Colic lymph node (tissue), 1 donor: Measurements from ENCODE around the genes LPCAT2, AMFR, OGFOD1 and MT3.

DNA sequence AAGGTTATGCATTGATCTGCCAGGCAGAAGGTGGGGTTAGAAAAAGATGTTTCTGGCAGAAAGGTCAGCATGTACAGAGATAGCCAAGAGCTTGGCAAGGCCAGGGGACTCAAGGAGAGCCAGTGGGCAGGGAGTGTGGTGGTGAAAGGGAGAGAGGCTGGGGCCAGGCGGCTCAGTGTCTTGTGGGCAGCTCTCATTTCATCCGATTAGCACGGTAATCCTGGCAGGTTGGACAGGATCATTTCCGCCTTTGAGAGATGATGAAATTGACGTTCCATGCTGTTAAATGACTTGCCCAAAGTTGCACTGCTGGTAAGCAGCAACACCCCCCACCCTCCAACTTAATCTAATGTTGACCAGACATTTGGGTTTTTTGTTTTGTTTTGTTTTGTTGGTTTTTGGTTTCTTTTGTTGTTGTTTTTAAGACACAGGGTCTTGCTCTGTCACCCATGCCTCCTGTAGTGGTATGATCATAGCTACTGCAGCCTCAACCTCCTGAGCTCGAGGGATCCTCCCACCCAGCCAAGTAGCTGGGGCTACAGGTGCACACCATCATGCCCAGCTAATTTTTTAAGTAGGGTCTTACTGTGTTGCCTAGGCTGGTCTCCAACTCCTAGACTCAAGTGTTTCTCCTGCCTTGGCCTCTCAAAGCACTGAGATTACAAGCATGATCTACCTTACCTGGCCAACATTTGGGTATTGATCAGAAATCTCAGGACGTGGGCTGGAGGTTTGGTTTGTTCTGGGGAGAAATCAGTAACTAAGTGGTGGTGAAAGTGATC is 3.9 kb downstream of the CHD9 start:
- PRO-cap: no peak

DNA sequence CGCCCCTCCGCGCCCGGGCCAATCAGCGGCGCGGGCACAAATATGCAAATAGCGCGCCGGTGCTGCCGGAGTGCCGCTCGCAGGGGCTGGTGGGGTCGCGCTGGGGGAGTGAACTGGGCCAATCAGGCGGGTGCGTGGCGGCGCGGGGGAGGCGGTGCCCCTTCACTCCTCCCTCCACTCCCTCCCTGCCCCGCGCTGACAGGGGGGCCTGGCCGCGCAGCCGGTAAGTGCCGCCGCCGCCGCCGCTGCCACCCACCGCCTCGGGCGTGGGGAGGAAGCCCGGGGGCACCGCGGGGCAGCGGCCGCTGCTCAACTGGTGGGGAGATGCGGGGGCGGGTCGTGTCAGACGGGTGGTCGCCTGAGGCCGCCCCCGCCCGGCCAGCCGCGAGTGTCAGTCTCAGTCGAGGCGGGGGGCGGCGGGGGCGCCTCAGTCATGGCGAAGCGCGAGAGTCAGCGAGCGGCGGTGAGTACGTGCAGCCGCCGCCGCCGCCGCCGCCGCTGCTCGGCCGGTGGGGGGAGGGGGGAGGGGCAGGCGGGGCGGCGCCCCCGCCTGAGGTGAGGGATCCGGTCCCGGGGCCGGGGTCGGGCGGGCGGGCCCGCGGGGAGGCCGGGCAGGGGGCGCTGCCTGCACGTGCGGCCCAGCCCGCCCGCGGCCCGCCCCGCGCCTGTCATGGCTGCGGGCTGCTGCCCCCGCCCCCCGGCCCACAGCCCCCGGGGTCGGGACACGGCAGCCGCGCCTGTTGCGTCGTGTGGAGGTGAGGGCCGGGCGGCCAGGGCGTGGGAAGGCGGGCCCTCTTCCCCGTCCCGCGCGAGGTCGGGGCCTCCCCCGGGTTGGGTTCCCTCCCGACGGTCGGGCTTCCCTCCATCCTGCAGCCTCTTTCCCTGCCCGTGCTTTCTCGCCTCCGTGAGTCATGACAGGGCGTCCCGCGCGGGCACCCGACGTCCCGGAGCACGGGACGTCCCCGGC is 76.3 kb downstream of the CHD9 start:
- PRO-cap: bidirectional peak, plus-strand start at position 201 of the sequence, minus-strand start outside the sequence; unidirectional peak, plus-strand start at position 758 of the sequence; unidirectional peak, minus-strand start at position 890 of the sequence

DNA sequence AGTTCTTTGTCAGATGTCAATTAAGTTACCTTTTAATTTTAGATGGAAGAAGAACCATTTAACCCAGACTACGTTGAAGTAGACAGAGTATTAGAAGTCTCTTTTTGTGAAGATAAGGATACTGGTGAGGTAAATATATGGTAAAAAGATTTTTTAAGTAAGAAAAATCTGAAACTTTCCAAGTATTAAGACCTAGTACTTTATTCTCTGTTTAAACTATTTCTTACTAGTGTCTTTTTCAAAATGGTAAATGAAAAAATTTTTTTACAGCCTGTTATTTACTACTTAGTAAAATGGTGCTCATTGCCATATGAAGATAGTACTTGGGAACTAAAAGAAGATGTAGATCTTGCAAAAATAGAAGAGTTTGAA is 176.6 kb downstream of the CHD9 start:
- PRO-cap: no peak

- PRO-cap: no peak
These were observed 72.0 kb downstream of the FTO start for GRCh38 chr16:53775724-53776633.

- PRO-cap: no peak
These were observed 88.9 kb downstream of the FTO start for GRCh38 chr16:53792798-53793228.

- PRO-cap: no peak
These were observed 160.8 kb downstream of the IRX3 start for GRCh38 chr16:54125684-54126203.

- PRO-cap: no peak
These were observed 4.2 kb downstream of the IRX3 start for GRCh38 chr16:54282064-54283027.

DNA sequence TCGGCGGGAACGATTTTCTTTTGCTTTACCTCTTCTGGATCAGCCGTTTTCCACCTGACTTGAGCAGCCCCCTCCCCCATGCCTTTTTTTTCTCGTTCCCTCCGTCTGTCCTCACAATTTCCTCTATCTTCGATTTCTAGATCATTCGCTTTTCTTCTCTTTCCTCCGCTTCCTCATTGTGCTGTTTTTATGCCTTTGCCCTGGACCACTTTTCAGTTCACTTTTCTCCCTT is 4.0 kb upstream of the IRX3 start:
- PRO-cap: unidirectional peak, plus-strand start at position 83 of the sequence

- PRO-cap: no peak
These were observed 3.4 kb upstream of the IRX5 start for GRCh38 chr16:54927142-54927737.

GRCh38 chr16:55324272-55325098 is 482 bp downstream of the IRX6 start:
- PRO-cap: no peak

- PRO-cap: no peak
These were observed 7.1 kb downstream of the IRX6 start for GRCh38 chr16:55331047-55331504.

GRCh38 chr16:55370847-55371493 is 47.0 kb downstream of the IRX6 start:
- PRO-cap: no peak

DNA sequence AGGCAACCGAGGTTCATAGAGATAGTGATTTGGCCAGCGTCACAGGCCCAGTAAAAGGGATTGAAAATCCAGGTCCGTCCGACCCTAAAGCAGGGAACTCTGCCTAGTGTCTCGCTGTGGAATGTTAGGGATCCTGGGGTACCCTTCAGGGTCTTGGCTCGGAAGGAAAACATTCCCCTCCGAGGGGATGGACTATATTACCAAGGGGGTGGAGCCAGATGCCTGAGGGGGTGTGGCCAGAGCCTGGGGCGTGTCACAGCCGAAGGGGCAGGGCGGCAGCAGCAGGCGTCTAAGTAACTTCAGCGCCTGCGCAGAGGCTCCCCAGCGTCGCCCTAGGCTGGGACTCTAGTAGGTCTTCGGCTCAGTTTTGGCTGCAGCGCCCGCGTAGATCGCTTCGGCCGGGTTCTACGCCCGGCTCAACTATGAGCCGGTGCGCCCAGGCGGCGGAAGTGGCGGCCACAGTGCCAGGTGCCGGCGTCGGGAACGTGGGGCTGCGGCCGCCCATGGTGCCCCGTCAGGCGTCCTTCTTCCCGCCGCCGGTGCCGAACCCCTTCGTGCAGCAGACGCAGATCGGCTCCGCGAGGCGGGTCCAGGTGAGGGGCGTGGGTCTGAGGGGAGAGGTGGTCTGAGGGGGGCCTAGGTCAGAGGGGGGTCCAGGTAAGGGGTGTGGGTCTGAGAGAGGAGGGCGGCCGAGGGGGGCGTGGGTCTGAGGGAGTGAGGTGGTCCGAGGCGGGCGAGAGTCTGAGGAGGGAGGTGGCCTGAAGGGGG is at the start of gene LPCAT2:
TSS of gene LPCAT2 (plus strand) at position 313 of the 768 bp plus-strand sequence.
- PRO-cap: unidirectional peak, plus-strand start at position 364 of the sequence

DNA sequence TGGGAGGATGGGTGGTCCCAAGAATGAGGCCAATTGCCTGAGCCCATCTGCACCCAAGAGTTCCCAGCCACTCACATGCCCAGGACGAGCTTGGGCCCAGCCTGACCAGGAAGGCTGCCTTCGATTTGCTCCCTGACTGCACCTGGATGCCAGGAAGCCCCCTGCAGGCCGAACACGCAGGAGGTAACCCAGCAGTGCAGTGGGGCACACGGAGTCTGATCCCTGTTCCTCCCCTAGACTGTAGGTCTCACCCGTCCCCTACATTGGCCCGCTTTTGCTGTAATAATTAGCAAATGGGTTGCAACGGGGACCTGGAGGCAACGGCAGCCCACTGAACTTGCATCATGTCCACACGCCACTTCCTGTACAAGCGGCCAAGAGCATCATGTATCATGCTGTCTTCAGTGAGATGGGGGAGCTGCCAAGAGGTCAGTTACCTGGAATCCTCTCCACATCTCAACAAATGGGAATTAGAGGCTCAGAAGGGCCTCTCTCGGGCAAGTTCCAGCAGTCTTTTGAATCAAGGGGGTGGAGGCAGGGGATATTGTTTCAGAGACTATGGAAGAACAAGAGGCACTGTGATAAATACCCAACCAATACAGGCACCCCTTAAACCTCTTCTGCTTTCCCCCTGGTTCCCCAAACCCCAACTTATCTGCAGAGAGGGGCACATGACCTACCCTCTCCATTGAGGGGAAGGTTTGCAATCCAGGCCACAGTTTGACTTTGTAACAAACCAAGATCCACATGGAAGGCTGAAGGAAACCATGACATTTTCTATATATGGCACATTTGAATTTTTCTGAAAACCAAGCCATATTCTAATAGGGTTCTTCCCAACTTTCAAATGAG is 67.3 kb downstream of the AMFR start:
- PRO-cap: no peak

DNA sequence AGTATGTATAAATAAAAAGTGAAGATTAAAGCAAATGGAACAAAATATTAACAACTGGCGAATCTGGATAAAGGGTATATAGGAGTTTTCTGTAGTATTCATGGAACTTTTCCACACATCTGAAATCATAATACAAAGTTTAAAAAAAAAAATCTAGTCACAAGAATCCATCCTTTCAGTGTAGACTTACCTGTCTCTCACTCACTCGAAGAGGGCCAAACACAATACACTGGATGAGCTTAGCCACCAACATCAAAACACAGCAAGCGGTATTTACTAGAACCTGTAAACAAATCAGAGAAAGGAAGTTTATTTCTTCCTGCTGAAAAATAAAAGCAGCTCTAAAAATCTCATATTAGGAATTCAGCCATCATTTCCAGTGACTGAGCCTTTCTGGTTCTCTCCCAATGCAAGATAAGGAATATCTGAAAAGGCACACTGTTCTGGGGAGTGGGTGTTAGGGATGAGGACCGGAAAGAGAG is 11.2 kb downstream of the AMFR start:
- PRO-cap: no peak

GRCh38 chr16:56424758-56425950 is at the start of gene AMFR:
TSS of gene AMFR (minus strand) at chr16:56425545.
- PRO-cap: bidirectional peak, plus-strand start at chr16:56425088, minus-strand start at chr16:56424810; bidirectional peak, plus-strand start at chr16:56425678, minus-strand start at chr16:56425508

DNA sequence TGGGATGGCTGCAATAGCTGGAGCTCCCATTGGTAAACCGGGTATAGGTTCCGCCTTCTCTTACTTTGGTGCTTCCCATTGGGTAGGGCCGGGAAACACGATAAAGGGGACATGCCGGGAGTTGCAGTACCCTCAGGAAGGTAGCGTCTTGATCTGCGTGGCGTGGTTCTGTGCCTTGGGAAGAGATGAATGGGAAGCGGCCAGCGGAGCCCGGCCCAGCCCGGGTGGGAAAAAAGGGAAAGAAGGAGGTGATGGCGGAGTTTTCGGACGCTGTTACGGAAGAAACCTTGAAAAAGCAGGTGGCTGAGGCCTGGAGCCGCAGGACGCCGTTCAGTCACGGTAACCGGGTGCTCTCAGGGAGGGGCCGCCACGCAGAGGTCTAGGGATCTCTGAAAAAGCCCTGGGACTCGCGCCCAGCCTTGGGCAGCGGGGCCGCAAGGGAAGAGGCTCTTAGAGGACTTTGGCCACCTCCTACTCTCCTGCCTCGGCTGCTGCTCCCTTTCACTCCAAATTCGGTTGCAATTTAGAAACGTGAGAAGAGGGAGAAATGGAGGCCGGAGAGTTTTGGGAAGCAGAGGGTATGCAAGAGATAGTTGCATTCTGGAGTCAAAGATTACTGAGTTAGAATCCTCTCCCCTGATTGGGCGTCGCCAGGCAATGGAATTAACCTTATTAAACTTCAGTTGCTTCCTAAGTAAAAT is at the start of gene OGFOD1:
TSS of gene OGFOD1 (plus strand) at position 127 of the 701 bp plus-strand sequence.
- PRO-cap: bidirectional peak, plus-strand start at position 138 of the sequence, minus-strand start outside the sequence; unidirectional peak, plus-strand start at position 333 of the sequence

DNA sequence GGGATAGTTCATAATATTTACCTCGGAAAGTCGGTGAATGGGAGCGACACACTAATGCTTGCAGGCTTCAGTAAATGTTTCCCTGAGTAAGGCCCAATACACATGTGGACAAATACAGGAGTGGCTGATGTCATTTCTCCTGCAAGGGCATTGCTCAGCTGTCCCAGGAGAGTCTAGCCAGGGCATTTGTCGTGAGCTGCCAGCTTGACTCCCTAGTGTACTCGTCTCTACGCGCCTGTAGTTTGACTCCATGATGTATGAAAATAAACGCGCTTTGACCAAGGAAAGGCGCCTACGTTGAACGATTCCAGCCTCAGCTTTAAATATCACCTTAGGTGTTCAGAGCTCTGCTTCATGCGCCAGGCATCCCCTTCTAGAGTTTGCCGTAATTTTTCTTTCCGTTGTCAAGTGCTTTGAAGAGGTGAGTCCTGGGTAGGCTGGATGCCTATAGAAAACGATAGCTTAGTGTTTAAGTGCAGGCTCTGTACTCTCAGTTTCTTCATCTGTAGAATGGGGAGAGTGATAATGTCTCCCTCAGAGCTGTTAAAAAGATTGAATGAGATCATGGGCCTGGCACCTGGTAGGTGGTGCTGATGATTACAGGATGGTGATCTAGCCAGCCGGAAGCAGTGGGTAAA is 894 bp downstream of the OGFOD1 start:
- PRO-cap: no peak

GRCh38 chr16:56588920-56589843 is at the start of gene MT3:
TSS of gene MT3 (plus strand) at chr16:56589528.
- PRO-cap: no peak

GRCh38 chr16:56609748-56610042 is 1.3 kb downstream of the MT2A start:
- PRO-cap: bidirectional peak, plus-strand start at chr16:56609815, minus-strand start at chr16:56609661